ENCODE results near the genes ZNF862, ATP6V0E2, GIMAP4 and GIMAP6.

GRCh38 chr7:149791427-149791673, 18.0 kb upstream of the ZNF467 start:
- PRO-cap, 2 experiments, result no peak in any of the 2 experiments
- RAMPAGE, long total RNA, 5 experiments, result no peak in any of the 5 experiments

GRCh38 chr7:149837898-149839031, at the start of gene ZNF862:
ZNF862 (plus strand) TSS chr7:149838375.
- PRO-cap, 2 experiments, result peak in 2 of 2 experiments; most common plus-strand start chr7:149838459 (in 2); most common minus-strand start chr7:149838952 (in 2)
- RAMPAGE, long total RNA, 5 experiments, result start-site peak on the plus strand in 1 of 5 experiments, at chr7:149838406-149838556 at its widest, 17 to 98 reads per replicate

GRCh38 chr7:149865538-149866018, 8.2 kb upstream of the ATP6V0E2 start:
- PRO-cap, 2 experiments, result no peak in any of the 2 experiments
- RAMPAGE, long total RNA, 5 experiments, result no peak in any of the 5 experiments

DNA sequence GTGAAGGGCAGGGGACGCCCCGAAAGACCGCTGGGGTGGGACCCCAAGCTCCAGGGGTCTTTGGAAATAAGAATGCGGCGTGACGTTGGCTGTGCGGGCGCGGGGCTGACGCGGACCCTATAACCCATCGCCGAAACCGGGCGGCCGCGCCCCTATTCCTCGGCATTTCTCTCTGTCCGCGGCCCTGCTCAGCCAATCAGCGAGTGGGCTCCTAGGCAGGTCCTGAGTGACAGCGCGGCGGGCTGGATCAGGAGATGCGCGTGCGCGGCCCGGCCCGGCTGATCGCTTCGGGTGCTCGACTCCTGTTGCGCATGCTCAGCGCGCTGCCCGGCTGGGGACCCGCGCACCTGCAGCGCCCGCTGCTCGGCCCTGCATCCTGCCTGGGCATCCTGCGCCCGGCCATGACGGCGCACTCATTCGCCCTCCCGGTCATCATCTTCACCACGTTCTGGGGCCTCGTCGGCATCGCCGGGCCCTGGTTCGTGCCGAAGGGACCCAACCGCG, at the start of gene ATP6V0E2:
Gene ATP6V0E2 (plus strand): TSS at position 305 of the 504 bp plus-strand sequence.
- PRO-cap, 2 experiments, result peak in 2 of 2 experiments; most common plus-strand start position 318 of the sequence (in 1); most common minus-strand start position 138 of the sequence (in 2)
- RAMPAGE, long total RNA, 5 experiments, result start-site peak on the plus strand in 5 of 5 experiments, centred at positions 326 to 348 of the sequence, 37 to 2,979 reads per replicate

- PRO-cap, 2 experiments, result no peak in any of the 2 experiments
- RAMPAGE, long total RNA, 5 experiments, result no peak in any of the 5 experiments
Measured at GRCh38 chr7:149879673-149880426, 6.1 kb downstream of the ATP6V0E2 start.

DNA sequence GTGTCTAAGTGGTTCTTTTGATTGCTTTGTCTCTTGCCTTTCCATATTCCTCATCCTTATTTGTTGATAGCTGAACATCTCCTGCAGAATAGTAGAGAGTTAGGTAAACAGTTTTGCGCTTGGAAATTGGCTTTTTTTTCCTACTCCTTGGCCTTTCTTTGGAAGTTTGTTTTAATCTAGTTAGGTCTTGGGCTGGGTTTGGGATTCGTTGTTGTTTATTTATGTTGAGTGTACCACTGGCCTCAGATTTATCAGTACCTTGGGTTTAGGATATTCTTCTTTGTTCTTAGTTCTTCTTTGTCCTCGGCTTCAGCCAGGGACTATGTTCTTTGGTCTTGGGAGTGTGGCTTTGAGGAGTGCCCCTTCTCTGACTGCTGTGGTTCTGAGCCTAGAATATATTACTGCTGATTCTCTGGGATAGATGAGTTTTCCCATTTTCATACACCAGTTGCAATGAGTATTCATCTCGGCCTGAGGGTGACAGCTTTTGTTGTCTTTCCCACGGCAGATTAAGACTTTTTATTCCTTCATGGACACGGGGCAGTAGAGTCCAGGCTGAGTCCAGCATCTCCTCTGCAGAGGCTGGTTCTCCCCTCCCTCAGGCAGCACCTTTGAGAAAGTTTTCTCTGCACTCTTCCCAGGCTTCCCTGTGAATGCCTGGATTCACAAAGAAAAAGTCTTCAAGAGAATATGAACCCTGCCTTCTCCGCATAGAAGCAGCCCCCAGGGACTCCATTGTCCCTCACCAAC, 126.4 kb upstream of the LRRC61 start:
- PRO-cap, 2 experiments, result no peak in any of the 2 experiments
- RAMPAGE, long total RNA, 5 experiments, result no peak in any of the 5 experiments

DNA sequence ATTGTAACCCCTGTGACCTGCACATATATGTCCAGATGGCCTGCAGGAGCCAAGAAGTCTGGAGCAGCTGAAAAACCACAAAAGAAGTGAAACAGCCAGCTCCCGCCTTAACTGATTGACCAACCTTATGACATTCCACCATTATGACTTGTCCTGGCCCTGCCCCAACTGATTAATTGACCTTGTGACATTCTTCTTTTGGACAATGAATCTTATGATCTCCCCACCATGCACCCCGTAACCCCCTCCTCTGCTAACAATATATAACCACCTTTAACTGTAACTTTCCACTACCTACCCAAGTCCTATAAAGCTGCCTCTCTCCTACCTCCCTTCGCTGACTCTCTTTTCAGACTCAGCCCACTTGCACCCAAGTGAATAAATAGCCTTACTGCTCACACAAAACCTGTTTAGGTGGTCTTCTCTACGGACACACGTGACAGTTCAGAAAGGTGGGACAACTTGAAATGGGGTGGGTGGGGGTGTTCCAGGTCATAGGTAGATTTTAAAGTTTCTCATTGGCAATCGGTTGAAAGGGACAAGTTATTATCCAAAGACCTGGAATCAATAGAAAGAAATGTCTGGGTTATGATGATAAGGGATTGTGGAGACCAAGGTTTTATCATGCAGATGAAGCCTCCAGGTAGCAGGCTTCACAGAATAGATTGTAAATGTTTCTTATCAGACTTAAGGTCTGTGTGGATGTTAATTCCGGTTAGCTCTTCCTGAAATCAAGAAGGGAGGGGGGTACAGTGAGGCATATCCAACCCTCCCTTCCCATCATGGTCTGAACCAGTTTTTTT, 10.1 kb upstream of the LRRC61 start:
- PRO-cap, 2 experiments, result no peak in any of the 2 experiments
- RAMPAGE, long total RNA, 5 experiments, result no peak in any of the 5 experiments

GRCh38 chr7:150320861-150321446, 2.2 kb upstream of the LRRC61 start:
- PRO-cap, 2 experiments, result no peak in any of the 2 experiments
- RAMPAGE, long total RNA, 5 experiments, result no peak in any of the 5 experiments

GRCh38 chr7:150321961-150322811, 969 bp upstream of the LRRC61 start:
- PRO-cap, 2 experiments, result no peak in any of the 2 experiments
- RAMPAGE, long total RNA, 5 experiments, result no peak in any of the 5 experiments

DNA sequence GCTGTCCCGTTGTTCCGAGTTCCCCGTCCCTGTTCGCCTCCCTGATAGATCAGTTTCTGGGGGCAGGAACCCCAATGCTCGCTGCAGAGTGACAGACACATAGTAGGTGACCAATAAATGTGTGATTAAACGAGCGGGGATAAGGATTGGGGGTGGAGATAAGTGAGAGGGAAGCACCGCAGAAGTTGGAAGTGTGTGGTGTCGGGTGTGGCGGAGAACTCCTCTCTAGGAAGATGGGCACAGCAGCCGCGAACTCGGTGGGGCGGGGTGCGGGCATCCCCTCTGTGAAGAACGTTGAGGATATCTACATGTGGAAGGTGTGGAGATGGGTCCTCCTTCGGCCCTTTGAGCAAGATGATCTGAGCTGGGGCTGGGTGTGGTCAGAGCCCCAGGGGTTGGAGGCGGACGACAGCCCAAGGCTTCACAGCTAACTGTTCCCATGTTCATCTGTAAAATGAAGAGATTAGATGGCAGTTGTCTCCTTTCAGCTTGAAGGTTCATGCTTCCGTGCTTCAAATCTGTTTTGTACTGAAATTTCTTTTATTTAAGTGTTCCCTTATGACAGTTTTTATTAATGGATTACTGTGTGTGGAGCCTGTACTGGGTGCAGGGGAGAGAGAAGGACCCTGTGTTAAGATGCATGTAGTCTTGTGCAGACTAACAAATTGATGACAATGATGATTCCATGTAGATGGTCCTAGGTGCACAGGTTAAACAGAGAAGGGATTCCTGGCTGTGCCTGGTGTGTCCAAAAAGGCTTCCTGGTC, 795 bp downstream of the ZNF775 start:
- PRO-cap, 2 experiments, result no peak in any of the 2 experiments
- RAMPAGE, long total RNA, 5 experiments, result no peak in any of the 5 experiments

GRCh38 chr7:150382879-150383100, 3.7 kb downstream of the ZNF775 start:
- PRO-cap, 2 experiments, result no peak in any of the 2 experiments
- RAMPAGE, long total RNA, 5 experiments, result no peak in any of the 5 experiments

DNA sequence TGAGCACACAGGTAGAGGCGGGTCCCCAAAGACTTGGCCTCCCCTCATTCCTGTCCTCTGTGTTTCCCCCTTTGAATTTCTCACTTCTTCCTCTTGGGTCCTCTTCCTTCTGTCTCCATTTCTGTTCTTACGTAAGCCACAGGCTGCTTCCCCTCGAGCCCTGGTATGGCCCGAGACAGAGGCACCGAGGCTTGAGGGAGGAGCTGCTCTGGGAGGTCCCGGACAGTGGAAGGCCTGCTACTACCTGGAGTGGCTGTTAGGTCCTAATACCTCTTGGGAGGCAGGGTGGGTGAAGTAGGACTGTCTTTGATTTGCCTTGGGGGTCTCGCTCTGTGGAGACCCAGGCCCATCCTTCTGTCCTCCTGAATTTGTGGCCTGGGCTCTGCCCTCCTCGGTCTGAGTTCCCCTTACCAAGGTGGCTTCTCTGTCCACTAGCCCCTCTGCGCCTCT, 5.5 kb downstream of the ZNF775 start:
- PRO-cap, 2 experiments, result no peak in any of the 2 experiments
- RAMPAGE, long total RNA, 5 experiments, result no peak in any of the 5 experiments

GRCh38 chr7:150385175-150385670, 6.1 kb downstream of the ZNF775 start:
- PRO-cap, 2 experiments, result no peak in any of the 2 experiments
- RAMPAGE, long total RNA, 5 experiments, result no peak in any of the 5 experiments

GRCh38 chr7:150483939-150484654, 30.6 kb upstream of the GIMAP7 start:
- PRO-cap, 2 experiments, result peak in 1 of 2 experiments; most common plus-strand start chr7:150484408 (in 1)
- RAMPAGE, long total RNA, 5 experiments, result no peak in any of the 5 experiments

GRCh38 chr7:150515562-150516347, 1.1 kb downstream of the GIMAP7 start:
- PRO-cap, 2 experiments, result no peak in any of the 2 experiments
- RAMPAGE, long total RNA, 5 experiments, result no peak in any of the 5 experiments

GRCh38 chr7:150566951-150567731, at the start of gene GIMAP4:
GIMAP4 (plus strand) TSS chr7:150567390.
- PRO-cap, 2 experiments, result peak in 1 of 2 experiments; most common plus-strand start chr7:150567398 (in 1); most common minus-strand start chr7:150567255 (in 1)
- RAMPAGE, long total RNA, 5 experiments, result start-site peak on the plus strand in 4 of 5 experiments, at chr7:150567370-150567415 at its widest, 24 to 296 reads per replicate

DNA sequence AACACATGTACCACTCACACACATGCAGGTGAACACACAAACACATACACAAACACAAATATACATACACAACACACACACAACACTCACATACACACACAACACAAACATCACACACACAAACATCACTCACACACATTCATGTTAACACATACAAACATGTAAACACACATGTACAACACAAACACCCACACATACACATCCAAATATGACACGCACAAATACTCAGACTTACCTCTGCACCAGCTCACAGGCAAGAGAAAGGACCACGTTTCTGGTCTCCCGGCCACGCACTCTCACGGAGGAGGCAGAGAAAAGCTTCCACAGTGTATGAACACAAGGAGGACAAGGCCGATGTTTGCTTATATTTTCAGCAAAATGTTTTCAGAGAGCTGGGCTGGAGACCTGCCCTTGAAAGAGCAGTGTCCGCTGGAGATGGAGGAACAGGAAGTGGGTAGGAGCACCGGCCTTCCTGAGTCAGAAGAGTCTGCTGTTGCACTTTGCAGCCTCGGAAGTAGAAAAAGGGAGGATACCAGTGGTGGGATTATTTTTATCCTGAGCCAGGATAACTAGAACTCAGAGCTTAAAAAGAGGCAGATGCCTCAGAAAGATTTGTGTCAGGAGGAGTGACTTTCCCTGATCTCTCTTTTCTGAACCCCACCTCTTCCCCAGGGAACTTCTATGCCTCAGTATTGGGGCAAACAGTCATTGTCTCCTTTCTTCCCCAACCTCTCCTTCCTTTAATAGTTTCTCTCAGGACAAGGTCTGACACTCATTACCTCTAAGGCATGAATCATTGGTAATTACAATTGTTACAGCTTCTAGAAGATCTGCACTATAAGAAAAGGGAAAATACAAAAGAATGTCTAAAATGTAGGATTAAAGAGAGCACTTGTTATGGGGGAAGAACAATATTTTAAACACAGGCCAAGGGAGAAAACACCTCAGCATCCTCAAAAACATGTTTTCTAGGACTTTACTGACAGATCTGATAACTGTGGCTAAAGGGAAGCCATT, at the start of gene GIMAP6:
Gene GIMAP6 (minus strand): TSS at position 452 of the 1,017 bp plus-strand sequence.
- PRO-cap, 2 experiments, result peak in 2 of 2 experiments; most common plus-strand start position 579 of the sequence (in 1); most common minus-strand start position 489 of the sequence (in 2)
- RAMPAGE, long total RNA, 5 experiments, result start-site peak on the minus strand in 4 of 5 experiments, centred at positions 373 to 439 of the sequence, 16 to 312 reads per replicate

- PRO-cap, 2 experiments, result no peak in any of the 2 experiments
- RAMPAGE, long total RNA, 5 experiments, result no peak in any of the 5 experiments
Measured at GRCh38 chr7:150754222-150754692, 17.0 kb downstream of the GIMAP5 start.

DNA sequence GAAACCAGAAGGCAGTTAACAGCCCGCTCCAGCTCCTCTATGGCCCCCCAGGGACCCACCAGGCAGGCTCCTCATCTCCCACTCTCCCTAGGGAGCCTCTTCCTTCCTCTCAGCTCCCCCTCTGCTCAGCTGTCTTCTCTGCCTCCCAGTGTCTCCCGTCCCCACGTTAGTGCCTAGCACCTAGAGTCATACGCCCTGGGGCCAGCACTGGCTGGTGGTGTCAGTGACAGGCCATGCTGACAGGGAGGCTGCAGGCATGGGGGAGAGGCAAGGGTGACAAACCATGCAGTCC, 17.2 kb downstream of the KCNH2 start:
- PRO-cap, 2 experiments, result no peak in any of the 2 experiments
- RAMPAGE, long total RNA, 5 experiments, result no peak in any of the 5 experiments

- PRO-cap, 2 experiments, result no peak in any of the 2 experiments
- RAMPAGE, long total RNA, 5 experiments, result no peak in any of the 5 experiments
Measured at GRCh38 chr7:150962739-150963280, 15.3 kb downstream of the KCNH2 start.

Data from thyroid gland (tissue), 7 donors.